Mammary microvascular endothelial cell (primary cell): ENCODE measurements around a stretch of chr11.

DNA sequence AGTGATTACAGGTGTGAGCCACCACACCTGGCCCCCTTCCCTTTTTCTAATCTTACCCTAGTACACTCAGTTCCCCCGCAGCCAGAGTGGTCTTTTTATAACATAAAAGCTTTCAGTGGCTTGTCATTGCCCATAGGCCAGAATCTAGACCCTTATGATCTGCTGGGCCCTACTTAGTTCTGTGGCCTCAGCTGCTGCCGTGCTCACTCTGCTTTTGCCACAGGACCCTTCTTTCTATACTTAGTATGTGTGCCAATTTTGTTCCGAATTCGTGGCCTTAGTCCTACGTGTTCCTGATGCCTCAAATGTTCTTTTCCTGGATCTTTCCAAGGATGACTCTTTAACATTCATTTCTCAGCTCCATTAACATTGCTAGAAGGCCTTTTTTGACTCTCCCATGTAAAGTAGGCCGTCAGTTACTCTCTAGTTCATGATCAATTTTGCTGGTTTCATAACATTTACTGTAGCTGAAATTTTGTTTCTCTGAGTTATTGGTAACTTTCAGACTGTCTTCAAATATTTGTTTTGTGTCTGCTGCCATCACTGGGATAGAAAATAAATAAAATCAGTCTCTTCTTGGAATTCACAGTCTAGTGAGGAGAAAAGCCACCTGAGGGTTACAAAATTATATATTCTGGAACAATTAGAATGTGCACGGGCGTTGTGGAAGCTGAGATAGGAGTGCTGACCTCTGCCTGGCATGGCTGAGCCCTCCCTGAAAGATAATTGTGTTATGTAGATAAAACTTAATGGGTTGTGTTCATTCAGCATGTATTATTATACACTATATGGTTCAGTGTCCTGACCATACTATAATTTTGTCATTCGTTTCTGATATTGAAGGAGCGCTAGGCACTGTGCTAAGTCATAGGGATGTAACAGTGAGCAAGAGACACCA is 3.4 kb downstream of the ACAT1 start:
- RAMPAGE, long total RNA, result no peak

DNA sequence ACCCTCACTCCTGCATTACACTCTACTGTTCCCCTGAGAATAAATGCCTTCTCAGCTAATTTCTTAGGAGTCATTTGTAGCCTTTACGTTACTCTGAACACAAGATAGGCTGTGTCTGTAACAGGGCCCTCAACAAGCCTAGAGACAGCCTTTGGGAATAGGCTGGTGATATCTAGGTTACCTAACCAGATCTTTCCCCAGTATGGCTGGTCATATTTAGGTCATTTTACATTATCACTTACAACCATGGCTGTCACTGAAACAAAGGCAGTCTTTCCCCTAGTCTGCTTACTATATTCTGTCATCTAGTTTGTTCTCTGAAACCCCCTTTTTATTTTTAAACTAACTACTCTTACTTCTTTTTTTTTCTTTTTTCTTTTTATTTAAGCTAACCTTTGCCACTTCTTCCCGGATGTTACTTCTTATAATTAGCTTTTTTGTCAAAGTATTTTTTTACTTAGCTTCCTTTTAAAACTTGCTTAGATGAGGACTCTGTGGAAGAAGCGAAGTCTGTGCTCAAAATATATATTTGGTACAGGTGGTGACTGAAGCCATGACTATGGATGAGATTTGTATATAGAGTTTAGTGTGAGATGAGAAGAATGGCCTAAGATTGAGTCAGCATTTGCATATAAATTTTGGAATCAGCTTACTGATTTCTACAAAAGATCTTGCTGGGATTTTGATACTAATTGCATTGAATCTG is 14.4 kb downstream of the ATM start:
- RAMPAGE, long total RNA, result no peak

DNA sequence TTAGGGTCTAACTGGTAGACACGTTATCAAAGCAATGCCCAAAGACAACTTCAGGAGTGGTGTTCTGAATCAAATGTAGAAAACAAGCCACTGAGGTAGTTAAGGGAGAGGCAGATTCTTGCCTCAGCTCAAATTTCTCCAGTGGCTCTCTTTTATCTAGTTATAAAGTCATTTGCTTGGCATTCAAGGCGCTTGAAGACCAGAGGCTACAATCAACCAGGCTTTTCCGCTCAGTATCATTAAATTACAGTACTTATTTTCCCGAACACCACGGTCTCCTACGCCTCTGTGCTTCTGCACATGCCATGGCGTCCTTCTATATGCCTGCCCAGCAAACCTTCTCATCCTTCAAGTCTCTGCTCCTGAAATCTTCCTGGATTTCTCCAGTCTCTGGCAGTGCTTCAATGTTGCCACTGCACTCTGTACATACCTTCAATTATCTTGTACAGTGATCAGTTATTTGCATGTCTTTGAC is 1.5 kb downstream of the POGLUT3 start:
- RAMPAGE, long total RNA, result no peak

GRCh38 chr11:108551416-108552506 is 41.8 kb downstream of the EXPH5 start:
- RAMPAGE, long total RNA, result no peak

- RAMPAGE, long total RNA, result no peak
These were observed 21.4 kb downstream of the EXPH5 start for GRCh38 chr11:108572252-108572483.

- RAMPAGE, long total RNA, result no peak
These were observed 17.1 kb upstream of the DDX10 start for GRCh38 chr11:108647359-108648550.

DNA sequence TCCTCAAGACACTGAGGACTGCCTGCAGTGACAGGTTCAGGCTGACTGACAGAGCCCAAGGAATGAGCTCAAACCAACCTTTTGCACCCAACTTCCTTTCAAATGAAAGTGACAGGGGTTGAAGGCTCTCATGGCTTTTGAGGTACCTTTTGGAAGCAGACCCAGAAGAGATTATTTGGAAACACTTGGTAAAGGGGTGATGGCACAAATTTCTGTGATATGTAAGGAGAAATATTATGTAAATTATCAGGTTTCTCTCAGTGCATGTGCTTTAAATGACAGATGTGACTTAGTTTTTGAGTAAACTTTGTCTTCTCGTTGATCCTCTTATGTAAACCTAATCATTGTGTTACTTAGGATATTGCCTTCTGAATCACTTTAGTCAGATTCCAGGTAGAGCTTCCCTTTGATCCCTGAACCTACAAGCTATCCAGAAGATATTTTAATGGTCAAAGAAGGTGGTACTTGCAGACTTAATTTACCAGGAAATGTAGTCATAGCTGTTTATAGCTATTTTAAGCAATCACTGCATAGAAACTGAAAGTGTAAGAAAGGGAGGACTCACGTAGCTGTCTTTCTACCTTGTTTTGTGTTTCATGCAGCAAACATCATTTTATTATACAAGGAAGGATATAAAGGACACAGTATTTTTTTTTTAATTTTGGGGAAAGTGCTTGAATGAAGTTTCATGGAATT is 189.4 kb downstream of the DDX10 start:
- RAMPAGE, long total RNA, result no peak

DNA sequence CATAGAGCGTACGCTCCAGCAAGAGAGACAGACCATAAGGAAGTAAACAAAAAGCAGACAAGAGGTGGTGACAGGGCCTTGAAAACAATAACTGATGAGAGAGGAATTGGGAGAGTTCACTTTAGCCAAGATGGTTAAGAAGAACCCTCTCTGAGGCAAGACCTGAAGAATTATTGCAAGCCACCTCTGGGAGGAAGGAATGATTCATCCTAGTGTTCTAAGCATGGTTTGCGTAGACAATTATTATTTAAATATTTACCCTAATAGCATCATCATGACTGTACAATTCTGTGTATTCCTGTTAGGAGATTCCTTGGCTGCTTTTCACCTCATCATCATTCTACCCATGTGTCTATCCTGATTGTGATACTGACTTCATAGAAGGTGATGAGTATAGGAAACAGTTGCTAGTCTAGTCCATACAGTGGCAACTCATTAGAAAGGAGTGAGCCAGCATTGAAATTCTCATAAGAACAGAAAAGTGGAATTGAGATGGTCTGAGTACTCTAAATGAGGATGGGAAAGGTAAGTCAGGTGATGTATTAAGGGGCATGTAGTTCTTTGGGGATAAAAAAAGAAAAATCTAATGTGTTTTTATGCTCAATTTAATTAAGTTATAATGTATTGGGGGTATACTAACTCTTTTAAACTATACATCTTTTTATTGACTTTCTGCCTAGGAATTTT is 264.5 kb downstream of the DDX10 start:
- RAMPAGE, long total RNA, result start-site peak on the plus strand centred at position 385 of the sequence, 184 bp wide, 38 and 52 reads in 2 replicates

- RAMPAGE, long total RNA, result no peak
These were observed 310.9 kb downstream of the DDX10 start for GRCh38 chr11:108975869-108976137.

- RAMPAGE, long total RNA, result no peak
These were observed 43.1 kb upstream of the ZC3H12C start for GRCh38 chr11:110050113-110050475.

GRCh38 chr11:110208890-110209755 is 87.3 kb downstream of the RDX start:
- RAMPAGE, long total RNA, result no peak

DNA sequence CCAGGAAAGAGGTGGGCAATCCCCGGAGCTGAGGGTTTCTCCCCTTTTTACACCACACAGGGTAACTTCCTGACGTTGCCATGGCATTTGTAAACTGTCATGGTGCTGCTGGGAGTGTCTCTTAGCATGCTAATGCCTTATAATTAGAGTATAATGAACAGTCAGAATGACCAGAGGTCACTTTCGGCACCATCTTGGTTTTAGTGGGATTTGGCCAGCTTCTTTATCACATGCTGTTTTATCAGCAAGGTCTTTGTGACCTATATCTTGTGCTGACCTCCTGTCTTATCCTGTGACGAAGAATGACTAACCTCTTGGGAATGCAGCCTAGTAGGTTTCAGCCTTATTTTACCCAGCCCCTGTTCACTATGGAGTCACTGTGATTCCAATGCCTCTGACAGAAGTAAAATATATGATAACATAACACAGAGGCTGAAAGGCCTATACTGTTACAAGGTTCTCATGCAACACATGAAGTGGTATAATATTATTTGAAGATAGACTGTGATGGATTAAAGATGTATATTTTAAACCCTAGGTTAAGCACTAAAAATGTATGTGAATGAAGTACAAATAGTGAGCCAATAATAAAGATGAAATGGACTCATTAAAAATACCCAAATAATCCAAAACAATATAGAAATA is 41.4 kb upstream of the RDX start:
- RAMPAGE, long total RNA, result no peak

GRCh38 chr11:110377030-110377592 is 52.6 kb upstream of the FDX1 start:
- RAMPAGE, long total RNA, result no peak

DNA sequence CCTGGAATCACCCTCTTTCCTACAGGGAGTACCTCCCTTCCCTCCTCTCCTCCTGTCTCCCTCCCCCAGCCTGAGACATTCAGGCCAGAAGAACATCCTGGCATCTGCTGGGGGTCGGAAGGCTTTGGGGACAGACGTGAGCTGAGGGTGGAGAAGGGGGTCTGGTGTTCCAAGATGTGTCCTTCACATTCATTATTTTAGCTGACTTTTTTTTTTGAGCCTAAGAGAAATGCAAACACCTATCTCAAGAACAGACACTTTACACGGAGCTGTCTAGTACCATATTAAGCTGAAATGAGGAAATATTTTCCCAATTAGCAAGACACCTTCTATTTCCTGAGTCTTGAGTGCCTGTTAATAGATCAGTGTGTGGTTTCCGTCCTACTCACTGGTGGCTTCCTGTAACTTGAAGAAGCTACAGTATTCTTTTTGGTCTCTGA is 92.5 kb downstream of the FDX1 start:
- RAMPAGE, long total RNA, result no peak

GRCh38 chr11:110710803-110711419 is 1.3 kb downstream of the ARHGAP20 start:
- RAMPAGE, long total RNA, result no peak

DNA sequence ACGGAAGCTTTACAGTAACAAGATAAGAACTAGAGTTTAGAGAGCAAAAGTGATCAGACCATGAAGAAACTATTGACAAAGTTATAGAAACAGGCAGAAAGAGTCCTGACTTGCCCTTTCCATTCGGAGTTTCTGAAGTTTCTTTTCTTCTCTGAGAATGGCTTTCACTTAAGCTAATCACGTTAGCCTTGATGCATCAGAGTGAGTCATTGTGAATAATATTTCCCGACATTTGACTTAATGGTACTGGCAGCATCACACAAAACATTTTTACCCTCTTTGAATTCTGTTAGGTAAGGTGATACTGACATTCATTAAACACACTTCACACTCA is 120.7 kb upstream of the ARHGAP20 start:
- RAMPAGE, long total RNA, result no peak

DNA sequence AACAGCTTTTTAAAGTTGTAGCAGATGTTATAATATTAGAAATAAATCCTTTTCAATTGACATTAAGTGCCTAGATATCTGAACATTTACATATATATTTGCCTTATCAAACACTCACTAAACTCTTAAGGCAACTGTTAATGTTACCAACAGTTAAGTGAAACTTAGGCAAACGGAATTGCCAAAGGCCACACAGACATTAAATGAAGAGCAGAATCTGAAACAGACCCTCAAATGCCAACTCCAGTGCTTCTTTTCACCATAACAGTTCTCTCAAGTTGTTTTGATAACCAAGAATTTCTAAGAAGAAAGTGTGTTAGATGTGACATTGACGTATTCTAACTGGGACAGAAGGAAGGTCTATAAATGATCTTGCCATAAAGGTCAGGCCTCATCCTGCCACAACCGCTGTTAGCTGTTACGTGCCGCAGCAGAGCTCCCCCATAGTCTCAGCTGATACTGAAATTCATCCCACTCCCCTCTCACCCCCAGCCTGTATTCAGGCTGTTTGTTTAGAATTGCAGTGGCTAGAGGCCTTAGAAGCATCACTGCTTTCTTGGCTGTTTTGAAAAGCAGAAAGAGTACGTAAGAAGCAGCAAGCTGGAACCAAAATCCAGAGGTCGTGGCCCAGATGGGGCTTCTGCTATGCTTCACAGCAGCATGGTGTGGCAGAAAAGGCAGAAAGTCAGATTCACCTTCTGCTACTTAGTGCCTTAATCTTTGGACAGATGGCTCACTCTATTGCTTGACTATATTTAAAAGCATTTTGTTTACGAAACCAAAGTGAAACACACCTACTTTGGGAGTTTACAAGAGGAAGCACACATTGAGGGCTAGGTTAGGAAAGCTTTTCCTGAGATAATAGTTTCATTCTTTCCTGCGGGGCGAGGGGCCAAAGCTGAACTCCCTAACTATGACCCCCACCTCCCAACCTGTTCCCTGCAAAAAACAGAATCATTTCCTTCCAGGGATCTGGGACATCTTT is 1.1 kb upstream of the LAYN start:
- RAMPAGE, long total RNA, result no peak

DNA sequence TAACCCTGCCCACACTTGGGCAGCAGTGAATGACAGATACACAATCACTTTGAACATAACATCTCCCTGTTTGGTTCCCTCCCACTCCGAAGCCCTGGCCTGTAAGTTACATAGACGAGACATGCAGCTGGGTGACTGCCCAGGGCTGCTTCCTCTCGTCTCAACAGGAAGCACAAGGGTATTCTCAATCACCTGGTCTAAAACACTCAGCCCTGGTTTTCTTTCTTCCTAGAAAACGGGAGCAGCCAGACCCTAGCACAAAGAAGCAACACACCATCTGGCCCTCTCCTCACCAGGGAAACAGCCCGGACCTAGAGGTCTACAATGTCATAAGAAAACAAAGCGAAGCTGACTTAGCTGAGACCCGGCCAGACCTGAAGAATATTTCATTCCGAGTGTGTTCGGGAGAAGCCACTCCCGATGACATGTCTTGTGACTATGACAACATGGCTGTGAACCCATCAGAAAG is 19.4 kb downstream of the LAYN start:
- RAMPAGE, long total RNA, result no peak

- RAMPAGE, long total RNA, result no peak
These were observed 43.5 kb downstream of the PPP2R1B start for GRCh38 chr11:111722457-111723334.

DNA sequence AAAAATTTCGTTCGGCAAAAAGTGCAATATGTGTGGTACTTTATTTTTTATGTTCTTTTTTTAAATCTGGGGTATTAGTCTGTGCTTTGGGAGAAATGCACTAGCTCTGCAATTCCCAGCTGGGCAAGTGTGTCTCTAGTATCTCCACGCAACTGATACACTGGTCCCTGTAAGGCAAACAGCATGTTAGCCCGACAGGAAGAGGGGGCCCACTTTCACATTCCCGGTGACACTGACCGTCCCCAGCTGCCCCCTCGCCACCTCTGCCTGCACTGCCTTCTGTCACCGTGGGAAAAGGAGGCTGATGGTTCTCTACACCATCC is 39.3 kb downstream of the PPP2R1B start:
- RAMPAGE, long total RNA, result no peak